Astrocyte (in vitro differentiated cells and primary cell): ENCODE measurements around the genes VWA3B and CNGA3.

- PRO-cap: no peak
- RRBS, 2 experiments: no CpG with 5 or more reads among the region's 16 CpGs
These were observed 3.4 kb upstream of the SEMA4C start for GRCh38 chr2:96873014-96873971.

GRCh38 chr2:96891486-96892097, 21.7 kb upstream of the SEMA4C start:
- PRO-cap: no peak
- RRBS, 2 experiments: no CpG with 5 or more reads among the region's 10 CpGs

GRCh38 chr2:96924031-96924705, 54.3 kb upstream of the SEMA4C start:
- PRO-cap: no peak
- RRBS, 2 experiments: no CpG with 5 or more reads among the region's 19 CpGs

DNA sequence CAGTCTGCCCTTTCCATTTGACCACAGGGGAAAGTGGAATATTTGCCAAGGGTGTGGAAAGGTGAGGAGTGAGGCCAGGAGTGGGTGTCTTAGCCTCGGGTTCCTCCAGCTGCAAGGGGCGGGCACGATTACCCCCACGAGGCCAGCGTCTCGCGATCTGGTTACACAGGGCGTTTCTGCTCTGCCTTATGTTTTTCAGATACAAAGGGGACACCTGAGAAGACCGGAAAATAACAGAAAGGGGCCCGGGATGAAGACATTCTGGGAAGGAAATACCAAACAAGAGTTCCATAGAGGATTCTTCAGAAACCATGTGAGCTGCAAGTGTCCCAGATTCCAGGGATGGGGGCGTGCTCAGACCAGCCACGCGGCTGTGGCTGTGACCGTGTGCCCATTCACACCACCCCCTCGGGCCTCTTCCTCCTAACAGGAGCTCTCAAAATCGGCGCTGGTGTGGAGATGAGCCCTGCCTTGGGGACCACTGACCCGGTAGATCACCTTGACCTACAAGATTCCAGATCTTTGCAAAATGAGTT, 34.3 kb downstream of the FAM178B start:
- PRO-cap: no peak
- RRBS, 2 experiments: no CpG with 5 or more reads among the region's 18 CpGs

GRCh38 chr2:96962298-96962803, 24.0 kb downstream of the FAM178B start:
- PRO-cap: no peak
- RRBS, 2 experiments: no CpG with 5 or more reads among the region's 5 CpGs

GRCh38 chr2:97215183-97215863, 102.4 kb downstream of the ANKRD36 start:
- PRO-cap: no peak
- RRBS, 2 experiments: no CpG with 5 or more reads among the region's 7 CpGs

DNA sequence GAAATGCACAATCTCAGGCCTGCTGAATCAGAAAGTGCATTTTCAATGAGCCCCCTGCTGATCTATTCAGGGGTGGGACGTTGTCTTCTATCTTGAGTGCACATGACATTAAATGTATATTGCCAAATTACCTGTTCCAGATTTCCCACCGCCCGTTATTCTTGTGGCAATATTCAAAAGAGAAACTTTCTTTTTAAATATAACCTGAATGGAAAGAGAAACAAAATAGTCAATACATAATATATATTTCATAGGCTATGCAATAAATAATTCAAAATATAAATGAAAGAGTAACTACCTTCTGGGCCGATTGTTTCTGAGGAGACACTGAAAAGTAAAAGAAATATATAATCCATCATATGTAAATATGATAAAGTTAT, 51.6 kb downstream of the ANKRD36B start:
- PRO-cap: no peak
- RRBS, 2 experiments: no CpG with 5 or more reads among the region's 4 CpGs

DNA sequence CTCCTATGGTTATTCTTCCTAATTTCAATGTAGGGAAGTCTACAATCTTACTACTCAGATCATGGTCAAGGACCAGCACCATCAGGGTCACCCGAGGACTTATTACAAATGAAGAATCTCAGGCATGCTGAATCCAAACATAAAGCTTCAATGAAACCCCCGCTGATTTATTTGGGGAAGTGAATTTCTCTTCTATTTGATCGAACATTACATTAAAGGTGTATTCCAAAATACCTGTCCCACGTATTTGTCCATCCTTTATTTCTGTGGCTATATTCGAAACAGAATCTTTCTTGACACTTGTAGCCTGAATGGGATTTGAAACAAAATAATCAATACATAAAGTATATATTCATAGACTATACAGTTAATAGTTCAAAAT, 48.0 kb downstream of the ANKRD36B start:
- PRO-cap: no peak
- RRBS, 2 experiments: no CpG with 5 or more reads among the region's 5 CpGs

DNA sequence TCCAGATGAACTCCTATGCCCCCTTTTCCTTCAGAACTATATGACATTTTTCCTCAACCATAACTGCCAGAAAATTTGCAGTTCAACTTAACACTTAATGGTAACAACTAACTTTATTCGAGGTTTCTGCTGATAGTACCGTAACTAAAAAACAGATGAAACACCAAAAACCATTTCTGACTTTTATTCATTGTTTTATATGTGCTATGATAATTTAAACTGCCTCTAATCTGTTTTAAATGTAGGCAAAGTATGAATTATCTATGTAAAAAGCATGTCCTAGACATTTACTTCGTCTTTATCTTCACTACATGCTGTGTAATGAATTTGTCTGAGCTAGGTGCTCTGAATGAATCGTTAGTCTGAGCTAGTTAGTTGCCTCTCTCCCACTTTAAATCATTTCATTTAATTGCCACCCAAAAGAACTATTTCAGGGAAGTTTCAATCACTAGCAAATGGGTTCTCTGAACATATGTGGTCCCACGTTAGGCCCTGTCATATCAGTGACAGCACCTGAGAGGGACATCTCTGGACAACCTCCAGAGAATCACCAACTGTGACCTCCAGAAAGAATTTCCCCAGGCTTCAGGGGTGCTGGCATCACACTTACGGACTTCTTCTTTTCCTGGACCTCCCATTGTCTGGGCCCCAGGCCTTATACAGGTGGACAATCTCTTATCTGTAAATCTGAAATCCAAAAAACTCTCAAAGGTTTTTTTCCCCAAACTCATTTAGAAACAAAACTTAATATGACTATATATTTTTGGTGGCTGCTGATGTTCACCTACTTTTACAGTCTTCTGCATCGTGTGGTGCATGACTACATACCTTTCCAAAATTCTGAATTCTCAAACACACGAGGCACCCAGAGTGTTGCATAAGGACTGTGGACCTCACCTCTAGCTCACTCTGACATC, 73.8 kb downstream of the ZAP70 start:
- PRO-cap: no peak
- RRBS, 2 experiments: no CpG with 5 or more reads among the region's 8 CpGs

DNA sequence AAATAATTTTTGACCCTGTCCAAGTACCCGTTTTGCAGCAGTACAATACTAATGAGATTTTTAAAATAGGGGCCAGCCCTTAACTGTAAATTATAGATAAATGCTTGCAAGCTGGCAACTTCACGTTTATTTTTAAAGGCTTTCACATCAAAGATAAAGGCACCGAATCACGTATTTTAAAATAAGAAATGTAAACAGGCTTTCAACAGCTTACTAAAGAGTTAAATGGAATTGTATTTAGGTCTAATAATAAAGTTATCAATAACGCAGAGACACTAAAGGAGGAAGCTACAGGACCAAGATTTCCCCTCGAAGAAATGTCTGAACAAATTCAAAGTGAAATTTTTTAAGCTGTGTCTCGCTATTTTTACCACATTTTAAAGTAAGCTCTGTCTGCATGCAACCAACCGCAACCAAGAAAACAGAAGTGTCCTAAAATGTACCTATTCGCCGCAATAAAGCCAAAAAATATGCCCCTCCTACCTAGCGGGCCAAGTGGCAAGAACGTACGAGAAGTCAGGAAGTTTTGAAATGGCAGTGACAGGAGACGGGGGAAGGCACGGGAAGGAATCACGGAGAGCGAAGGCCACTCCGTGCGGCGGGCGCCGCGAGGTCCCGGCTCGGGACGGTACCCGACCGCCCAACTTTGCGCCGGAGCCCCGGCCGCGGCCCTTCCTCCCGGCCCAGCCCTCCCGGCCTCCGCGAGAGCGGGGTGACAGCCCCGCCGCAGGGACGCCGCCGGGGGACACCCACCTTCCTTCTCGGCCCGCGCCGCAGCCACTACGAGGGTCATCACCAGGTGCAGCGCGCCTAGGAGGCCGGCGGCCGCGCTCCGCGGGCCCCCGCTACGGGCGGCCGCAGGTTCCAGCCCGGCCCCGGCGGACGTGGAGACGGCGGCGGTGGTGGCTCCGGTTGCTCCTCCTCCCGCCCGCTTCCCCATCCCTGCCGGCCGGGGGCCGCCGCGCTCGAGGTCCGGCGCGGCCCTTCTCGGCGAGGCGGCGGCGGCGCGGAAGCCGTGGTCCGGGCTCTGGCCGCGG, 707 bp downstream of the TMEM131 start:
- PRO-cap: unidirectional peak, plus-strand start at position 529 of the sequence
- RRBS, 2 experiments: 1 to 2% methylated on average over 39 to 44 of the region's 90 CpGs

GRCh38 chr2:98086314-98087531, at the start of gene VWA3B:
Gene VWA3B, plus strand, starts transcription at chr2:98087167.
- PRO-cap: no peak
- RRBS, 2 experiments: 1% methylated on average over 8 to 19 of the region's 77 CpGs

DNA sequence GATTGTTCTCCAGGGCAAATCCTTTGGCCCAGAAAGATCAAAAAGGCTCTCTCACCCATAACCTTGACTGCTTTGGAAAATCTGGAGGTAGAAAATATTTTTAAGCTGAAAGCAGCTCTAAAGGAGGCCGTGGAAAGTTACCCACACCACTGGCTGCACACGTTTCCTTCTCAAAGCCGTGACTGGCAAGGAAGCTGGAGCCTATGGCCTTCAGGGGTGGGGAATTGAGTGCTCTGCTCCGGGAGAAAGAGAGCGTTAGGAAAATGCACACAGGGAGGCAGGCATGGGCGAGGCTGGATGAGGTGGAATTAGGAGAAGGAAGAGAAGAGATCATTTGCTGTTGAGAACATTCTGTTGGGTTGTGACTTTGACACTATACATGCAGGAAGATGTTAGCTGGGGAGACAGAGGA, 68.8 kb upstream of the CNGA3 start:
- PRO-cap: no peak
- RRBS, 2 experiments: no CpG with 5 or more reads among the region's 6 CpGs

DNA sequence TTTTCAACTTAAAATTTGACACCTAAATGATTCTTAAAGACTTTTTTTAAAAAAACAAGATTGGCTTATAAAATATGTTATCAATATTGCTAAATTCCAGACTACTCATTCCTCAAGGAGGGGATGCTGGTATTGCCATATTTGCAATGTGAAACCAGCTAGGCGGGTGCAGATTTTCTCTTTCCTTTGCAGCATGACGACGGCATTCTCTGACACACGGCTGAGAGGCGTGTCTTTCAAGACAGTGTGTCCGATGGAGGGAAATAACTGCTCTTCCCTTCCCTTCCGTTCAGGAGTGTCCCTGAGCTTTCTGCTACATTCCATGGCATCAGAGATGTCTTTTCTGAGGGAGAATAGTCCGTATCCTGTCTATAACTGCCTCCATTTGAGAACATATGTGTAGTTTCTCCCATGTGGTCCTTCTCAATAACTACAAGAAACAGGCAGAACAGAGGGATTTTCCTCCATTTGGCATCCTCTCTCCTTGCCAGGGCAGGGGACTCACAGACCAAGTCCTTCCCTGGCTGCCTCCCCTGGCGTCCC, 38.1 kb upstream of the CNGA3 start:
- PRO-cap: no peak
- RRBS, 2 experiments: no CpG with 5 or more reads among the region's 9 CpGs

GRCh38 chr2:98346137-98346589, at the start of gene CNGA3:
Gene CNGA3, plus strand, starts transcription at chr2:98346456.
- PRO-cap: no peak
- RRBS, 2 experiments: 4% methylated on average over 1 of the region's 25 CpGs; no CpG with 5 or more reads in 1 of the 2 experiments

DNA sequence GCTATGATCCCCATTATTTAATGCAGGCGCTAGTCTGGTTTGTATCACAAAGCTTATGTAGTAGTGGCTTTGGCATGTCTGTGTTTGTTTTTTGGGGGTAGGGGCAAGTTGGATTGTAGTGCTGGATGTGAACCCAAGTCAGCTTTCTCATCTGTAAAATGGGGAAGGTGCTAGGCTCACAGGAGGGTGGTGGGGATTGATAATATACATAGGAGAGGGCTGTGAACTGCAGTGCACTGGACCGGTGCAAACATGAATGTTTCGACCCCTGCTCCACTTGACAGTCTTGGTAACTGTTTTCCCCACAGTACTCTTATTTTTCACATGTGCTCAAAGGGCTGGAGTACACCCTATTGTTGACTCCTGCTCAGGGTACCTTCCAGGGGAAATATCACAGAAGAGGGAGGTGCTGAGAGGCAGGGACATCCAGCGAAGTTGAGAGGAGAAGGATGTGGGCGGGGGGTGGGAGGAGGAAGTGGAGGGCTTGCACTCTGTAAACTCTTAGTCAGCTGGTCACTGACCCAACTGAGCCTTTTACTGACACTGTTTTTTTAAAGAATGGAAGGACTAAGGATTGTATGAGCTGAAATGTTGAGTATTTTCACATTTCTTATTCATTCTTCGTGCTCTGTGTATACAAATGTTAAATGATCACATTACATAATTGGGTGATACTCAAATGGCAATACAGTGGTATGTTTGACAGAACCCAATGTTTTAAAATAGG, 9.8 kb downstream of the INPP4A start:
- PRO-cap: no peak
- RRBS, 2 experiments: no CpG with 5 or more reads among the region's 6 CpGs

DNA sequence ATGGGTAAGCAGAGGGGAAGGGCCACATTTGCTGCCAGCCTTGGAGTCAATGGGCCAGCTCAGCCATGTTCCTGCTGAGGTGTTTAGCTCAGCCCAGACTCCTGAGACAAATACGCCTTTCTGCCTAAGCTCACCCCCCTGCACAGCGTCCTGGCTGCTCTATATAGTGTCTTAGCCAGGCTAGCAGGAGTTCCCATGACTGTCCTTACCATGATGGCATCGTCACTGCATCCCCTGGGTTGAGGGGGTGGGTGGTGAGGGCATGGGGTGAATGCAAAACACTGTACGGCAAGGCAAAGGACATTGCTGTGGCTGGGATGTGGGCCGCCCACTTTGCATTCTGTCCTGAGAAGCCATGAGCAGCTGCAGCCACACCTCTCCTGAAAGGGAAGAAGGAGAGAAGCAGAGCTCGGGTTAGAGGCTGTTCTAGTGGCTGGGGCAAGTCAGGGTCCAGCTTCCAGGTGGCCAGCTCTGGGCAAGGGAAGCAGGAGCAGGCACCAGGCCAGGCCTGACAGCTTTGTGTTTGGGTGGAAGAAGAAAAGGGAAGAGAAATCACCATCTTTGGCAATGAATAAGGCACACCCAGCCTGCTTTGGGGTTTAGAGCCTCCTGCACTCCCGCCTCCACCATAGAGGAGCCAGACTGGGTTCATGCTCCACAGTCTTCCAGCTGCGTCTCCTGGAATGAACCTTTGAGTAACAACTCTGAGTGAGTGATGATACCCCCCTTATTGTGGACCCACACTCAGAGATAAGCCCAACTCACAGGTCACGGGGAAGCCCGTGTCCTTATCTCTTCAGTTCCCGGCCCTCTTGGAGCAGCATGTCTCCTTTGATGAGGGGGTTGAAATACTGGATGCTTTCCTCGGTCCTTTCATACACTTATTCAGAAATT, 63.3 kb downstream of the INPP4A start:
- PRO-cap: no peak
- RRBS, 2 experiments: no CpG with 5 or more reads among the region's 12 CpGs

DNA sequence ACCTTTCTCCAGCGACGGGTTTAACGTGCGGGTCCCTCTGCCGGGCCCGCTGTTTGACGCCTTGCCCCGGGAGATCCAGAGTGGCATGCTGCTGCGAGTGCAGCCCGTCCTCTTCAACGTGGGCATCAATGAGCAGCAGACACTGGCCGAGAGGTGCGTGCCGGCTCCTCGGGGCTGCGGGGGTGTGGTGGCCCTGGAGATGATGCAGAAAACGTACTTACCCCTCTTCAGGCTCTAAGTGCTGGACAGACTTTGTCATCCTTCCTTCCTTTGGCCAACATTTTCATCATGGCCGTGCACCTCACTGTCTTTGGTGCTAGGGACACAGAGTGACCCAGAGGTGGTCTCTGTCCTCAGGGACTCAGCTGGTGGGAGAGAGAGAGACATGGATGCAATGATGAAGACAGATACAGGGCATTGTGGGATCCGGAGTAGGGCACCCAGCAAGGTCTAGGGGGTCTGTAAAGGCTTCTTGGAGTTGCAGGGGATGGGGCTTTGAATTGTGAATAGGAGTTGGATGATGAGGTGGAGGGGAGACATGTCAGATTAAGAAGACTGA, 42.2 kb downstream of the COA5 start:
- PRO-cap: no peak
- RRBS, 2 experiments: 95 to 96% methylated on average over 5 of the region's 19 CpGs

- PRO-cap: no peak
- RRBS, 2 experiments: no CpG with 5 or more reads among the region's 13 CpGs
These were observed 15.4 kb downstream of the COA5 start for GRCh38 chr2:98592661-98593473.

DNA sequence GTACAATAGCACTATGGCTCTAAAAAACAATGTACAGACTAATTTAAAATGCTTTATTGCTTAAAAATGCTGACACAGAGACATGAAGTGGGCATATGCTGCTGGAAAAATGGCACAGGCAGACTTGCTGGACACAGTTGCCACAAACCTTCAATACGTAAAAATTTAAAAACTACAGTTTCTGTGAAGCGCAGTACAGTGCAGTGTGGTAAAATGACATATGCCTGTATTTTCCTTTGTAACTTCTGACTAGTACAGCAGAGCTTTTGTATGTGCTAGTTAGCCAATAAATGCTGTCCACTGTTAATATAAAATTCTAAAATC, 4.4 kb downstream of the UNC50 start:
- PRO-cap: no peak
- RRBS, 2 experiments: no CpG with 5 or more reads among the region's 2 CpGs

DNA sequence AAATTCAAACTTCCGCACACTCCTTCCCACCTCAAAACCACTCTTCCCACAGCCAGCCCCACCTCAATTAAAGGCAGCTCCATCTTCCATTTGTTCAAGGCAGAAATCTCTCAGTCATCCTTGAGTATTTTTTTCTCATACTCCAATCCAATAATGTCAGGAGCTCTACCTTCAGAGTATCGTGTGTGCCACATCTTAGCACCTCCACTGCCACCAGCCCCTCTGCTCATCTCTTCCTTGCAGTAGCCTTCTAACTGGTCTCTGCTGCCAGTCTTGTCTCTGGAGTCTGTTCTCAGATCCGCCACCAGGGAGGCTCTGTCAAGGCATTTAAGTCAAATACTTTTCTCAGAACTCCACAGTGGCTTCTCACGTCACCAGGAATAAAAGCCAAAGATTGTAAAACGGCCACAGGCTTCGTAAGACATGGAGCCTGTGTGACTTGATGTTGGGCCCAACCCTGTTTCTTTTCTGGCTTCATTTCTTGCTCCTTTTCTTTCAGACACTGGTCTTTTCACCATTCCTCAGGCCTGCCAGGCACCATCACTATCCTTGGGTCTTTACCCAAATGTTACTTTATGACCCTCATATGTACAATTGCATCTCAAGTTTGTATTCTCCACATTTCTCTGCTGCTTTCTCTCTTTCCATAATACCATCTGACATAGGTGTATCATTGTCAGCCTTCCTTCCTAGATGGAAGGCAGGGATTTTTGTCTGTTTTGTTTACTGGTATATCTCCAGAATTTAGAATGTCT, 7.2 kb downstream of the UNC50 start:
- PRO-cap: no peak
- RRBS, 2 experiments: no CpG with 5 or more reads among the region's 6 CpGs